ENCODE measurements around the gene GALNT8.

- PRO-cap: no peak
These were observed 167.1 kb downstream of the TSPAN9 start for GRCh38 chr12:3244254-3244753.

DNA sequence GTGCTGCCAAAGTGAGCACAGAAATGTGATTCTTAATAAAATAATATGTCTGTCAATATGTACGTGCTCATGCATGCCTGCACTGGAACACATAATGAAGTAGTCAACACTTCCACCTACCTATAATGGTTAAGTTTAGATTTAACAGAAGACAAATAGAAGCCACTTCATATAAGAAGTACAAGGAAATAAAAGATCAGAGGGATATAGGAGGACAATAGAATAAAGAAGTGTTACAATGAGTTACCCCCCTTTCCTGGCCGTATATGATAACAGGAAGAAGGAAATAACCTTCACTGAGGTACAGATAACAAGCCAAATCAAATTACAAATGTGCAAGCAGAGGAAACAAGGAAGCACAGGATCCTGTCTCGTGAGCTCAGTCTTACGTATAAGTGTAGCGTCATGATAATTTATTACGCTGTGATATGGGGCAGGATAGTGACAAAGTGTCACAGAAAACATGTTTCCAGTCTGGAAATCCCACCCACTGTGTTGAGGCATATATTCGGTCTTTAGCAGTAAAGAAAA lies 26.5 kb downstream of the CRACR2A start:
- PRO-cap: no peak

DNA sequence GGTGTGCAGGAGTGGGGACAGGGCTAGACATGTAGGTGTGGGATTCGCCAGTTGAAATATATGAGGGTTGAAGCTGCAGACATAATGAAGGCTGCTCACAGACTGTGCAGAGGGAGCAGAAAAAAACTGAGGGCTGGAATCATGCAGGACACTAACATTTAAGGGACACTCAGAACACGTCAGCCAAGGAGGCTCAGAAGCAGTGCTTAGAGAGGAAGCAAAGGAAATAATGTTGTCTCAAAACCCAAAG lies 16.5 kb downstream of the CRACR2A start:
- PRO-cap: no peak

GRCh38 chr12:3870831-3871230 lies 2.4 kb downstream of the PARP11 start:
- PRO-cap: no peak

DNA sequence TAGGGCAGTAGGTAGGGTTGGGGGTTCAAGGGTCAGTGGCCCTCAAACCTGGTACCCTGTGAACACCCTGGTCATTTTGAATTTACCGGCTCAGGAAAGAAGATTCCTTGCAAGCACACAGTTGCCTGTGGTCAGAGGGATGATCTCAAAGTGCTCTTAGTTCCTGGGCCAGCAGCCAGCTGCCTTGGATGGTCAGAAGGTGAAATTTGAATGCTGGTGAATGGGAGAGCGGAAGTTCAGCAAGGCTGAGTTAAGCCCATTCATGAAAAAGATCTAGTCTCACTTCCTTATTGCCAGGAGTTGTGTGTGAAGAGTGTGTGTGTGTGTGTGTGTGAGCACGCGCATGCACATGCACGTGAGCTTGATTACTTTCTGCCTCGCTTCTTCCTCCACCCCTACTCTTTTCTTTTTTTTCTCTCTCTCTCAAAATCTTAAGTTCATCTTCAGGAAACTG lies 155.5 kb upstream of the CCND2 start:
- PRO-cap: no peak

DNA sequence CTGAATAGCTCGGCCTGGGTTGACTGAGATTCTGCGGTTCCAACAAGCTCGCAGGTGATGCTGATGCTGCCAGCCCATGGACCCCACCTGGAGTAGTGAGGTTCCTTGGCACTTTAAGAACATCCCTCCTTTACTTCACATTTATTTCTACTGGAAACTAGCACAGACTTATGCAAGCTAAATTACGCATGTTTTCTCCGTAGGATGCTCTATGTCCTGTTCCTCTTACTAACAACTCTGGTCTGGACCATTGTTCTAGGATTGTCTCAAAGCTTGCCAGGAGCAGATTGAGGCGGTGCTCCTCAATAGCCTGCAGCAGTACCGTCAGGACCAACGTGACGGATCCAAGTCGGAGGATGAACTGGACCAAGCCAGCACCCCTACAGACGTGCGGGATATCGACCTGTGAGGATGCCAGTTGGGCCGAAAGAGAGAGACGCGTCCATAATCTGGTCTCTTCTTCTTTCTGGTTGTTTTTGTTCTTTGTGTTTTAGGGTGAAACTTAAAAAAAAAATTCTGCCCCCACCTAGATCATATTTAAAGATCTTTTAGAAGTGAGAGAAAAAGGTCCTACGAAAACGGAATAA lies 21.3 kb upstream of the TIGAR start:
- PRO-cap: no peak

DNA sequence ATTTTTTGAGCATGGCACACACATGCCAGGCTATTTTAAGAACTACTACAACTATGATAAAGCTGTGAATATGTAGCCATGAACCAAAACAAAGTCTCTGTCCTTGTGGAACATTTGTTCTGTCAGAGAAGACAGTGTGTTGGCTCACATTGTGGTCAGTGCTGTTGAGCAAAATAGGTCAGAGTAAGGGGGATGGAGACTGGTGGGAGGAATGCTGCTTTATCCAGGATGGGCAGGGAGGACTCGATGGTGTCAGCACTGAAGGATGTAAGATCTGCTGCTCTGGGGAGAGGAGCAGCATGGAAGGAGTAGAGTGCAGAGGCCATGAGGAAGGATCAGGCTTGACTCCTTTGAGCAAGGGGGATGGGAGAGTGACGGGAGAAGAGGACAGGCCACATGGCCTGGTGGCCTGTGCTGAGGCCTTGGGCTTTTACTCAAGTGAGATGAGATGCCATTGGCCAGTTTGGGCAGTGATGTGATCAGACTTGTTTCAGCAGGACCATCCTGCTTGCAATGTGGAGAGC lies 23.9 kb downstream of the FGF23 start:
- PRO-cap: no peak

- PRO-cap: no peak
These were observed 31.4 kb downstream of the C12orf4 start for GRCh38 chr12:4506864-4507281.

- PRO-cap: no peak
These were observed at the start of gene GALNT8 for GRCh38 chr12:4720359-4721027. TSS of gene GALNT8 (plus strand) at chr12:4720400.

- PRO-cap: no peak
These were observed 15.7 kb downstream of the GALNT8 start for GRCh38 chr12:4736002-4736228.

- PRO-cap: unidirectional peak, plus-strand start at chr12:5421732
These were observed 10.4 kb upstream of the NTF3 start for GRCh38 chr12:5421523-5421850.

GRCh38 chr12:5456667-5457437 lies 24.9 kb downstream of the NTF3 start:
- PRO-cap: no peak

DNA sequence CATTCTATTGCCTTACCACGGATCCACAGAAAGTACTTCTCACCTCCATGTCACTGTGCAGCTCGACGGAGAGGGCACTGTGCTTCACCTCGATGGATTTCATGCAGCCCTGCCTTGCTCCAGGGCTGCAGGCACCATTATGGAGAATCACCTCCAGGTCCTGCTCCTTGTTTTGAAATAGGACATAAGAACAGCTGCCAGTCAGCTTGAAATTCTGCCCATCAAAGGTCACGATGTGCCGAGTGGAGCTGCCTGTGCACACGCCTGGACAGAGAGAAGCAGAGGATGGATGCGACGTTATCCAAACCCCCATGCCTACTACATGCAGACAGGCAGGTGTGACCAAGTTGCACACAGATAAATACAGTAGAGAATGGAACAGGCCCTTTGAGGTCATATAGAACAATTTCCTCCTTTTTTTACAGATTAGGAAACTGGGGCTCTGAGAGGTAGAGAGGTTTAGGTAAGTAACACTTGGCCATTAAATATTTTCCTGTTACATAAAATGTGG lies 51.0 kb upstream of the ANO2 start:
- PRO-cap: no peak

DNA sequence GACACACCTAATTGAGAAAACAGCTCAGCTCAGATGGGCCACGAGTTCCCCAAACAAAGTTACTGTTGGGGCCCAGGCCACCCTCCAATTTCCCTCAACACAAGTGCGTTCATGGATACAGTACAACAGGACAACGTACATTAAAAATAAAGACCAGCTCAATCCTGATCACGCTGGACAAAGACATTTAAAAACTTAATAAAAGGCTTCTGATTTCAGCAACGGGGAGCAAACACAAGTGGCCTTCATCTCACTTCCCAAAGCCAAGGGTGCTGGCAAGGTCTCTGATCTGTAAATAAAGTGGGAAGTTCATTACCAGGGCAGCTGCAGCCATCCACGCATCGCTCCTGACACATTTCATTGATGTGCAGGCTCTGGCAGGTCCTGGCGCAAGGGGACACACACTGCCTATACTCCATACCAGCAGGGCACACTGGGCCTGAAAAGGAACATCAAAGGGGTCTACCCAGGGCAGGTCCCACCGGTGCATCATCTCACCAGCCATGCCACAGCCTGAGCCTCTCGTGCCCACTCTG lies 51.1 kb downstream of the VWF start:
- PRO-cap: no peak

- PRO-cap: no peak
These were observed 36.0 kb downstream of the VWF start for GRCh38 chr12:6088494-6088811.

DNA sequence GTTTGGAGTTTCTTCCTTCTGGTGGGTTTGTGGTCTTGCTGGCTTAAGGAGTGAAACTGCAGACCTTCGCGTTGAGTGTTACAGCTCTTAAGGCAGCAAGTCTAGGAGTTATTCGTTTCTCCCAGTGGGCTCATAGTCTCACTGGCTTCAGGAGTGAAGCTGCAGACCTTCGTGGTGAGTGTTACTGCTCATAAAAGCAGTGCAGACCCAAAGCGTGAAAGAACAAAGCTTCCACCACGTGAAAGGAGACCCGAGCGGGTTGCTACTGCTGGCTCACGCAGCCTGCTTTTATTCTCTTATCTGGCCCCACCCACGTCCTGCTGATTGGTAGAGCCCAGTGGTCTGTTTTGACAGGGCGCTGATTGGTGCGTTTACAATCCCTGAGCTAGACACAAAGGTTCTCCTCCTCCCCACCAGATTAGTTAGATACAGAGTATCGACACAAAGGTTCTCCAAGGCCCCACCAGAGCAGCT lies 10.0 kb upstream of the CD9 start:
- PRO-cap: no peak

- PRO-cap: no peak
These were observed 2.3 kb upstream of the CD9 start for GRCh38 chr12:6197668-6198588.

GRCh38 chr12:6225288-6225619 lies 25.1 kb downstream of the CD9 start:
- PRO-cap: no peak

- PRO-cap: no peak
These were observed 26.4 kb downstream of the CD9 start for GRCh38 chr12:6226465-6227219.

- PRO-cap: no peak
These were observed 35.8 kb downstream of the CD9 start for GRCh38 chr12:6235978-6236369.